ENCODE measurements around the genes ENKUR, GPR158 and APBB1IP.

- PRO-cap, result no peak
These were observed 228.8 kb downstream of the ARHGAP21 start for GRCh38 chr10:24494789-24495417.

DNA sequence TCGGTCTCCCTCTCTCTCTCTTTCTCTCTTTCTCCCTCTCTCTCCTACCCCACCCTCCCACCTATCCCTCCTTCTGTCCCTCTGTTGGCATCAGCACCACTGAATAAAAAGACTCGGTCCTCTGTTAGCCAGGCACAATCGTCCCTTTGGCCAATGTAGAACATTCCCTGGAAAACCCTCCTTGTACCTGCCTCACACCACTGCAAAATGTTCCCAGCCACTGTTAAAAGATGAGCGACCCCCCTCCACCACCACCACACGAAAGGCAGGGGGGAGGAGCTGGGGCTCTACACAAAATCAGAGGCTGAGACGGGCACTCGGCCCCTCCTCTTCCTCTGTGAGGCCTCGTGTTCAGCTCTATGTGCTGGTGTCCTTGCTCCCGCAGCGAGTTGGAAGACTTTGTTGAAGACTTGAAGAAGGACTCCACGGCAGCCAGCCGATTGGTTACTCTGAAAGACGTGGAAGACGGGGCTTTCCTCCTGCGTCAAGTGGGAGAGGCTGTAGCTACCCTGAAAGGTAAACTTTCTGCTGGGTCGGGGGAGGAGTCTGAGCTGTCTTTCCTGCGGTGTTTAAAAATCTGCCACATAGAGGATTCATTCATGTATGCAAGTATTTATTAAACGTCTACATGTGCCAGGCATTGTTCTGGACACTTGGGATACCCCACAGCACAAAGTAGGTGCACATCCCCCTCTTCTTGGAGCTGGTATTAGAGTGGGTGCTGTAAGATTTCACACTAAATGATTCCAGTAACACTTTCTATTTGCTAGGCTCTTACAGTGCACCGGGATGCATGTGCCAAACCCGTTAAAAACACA is 203.7 kb downstream of the ARHGAP21 start:
- PRO-cap, result no peak

DNA sequence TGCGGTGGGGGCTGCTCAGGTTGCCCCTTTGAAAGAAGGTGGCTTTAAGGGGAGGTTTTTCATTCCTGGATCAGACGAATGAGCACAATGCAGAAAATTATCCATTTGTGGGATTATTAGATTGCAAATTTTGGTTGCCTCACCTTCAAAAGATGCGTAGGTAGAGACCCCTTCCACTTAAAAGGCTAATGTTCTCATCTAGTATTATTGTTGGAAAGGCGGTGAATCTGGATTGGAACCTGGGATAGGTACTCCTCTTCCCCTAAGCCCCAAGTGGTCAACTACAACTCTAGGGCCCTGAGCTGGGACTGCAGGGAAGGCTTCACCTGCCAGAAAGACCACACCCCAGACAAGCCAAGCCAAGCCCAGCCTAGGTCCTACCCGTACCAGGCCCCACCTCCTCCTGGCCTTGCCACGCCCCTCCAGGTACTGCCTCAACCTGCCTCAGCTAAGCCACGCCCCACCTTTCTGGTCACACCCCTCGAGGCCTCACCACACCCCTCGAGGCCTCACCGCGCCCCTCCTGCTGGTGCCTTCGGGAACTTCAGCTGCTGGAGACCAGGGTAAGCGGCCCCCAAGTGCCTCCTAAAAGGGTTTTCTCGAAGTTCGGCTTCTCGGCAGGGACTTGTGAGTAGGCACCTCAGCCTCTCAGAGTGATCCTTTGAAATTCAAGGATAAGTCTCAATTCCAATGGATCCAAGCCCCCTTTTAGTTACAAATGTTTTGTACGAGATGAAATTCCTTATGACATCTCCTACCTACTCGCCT is 171.4 kb downstream of the ARHGAP21 start:
- PRO-cap, result no peak

DNA sequence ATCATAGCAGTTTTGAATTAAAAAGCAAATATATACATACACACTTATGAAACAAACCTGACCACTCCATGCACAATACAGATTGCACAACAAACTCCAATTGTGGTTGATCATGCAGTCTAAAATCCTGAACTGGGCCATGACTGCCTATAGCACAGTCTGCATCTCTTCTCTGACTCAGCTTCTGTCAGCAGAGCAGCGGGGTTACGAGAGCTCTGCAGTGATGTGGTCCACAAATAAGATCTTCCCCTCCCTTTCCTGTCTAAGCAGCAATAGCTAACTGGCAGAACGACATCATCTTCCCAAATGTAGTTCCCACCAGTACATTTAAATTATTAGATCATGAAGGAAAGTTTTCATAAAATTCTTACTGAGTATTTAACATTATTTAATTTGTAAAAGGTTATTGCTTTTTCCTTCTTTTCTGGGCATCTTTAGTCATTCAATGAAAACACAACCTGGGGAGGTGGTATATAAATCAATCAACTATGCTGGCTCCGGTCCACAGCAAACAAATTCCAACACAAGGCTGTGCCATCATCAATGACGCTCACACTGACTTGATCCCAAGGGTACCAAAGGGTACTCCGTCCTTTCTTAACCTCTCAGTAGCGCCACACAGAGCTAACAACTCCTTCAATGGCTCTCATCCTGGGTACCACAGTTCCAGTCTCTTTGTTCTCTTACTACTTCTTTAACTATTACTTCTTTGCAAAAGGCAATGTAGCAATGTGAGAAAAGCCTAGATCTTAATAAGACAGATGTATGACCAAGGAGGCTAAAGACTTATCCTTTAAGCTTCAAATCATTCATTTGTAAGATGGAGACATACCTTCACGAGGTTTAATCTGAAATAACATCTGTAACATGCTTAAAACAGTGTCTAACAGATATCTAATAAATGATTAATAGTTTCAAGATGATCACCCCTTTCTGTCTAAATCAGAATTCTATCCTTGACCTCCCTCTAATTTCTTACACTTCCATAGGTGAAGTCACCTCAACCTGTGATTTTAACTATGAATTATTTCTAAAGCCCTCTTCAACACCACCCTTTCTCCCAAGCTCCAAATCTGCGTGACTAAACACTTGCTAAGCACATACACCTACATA is 16.9 kb downstream of the ARHGAP21 start:
- PRO-cap, result no peak

GRCh38 chr10:25015838-25016807 is at the start of gene ENKUR:
Gene ENKUR, minus strand, starts transcription at chr10:25016158.
- PRO-cap, result no peak

DNA sequence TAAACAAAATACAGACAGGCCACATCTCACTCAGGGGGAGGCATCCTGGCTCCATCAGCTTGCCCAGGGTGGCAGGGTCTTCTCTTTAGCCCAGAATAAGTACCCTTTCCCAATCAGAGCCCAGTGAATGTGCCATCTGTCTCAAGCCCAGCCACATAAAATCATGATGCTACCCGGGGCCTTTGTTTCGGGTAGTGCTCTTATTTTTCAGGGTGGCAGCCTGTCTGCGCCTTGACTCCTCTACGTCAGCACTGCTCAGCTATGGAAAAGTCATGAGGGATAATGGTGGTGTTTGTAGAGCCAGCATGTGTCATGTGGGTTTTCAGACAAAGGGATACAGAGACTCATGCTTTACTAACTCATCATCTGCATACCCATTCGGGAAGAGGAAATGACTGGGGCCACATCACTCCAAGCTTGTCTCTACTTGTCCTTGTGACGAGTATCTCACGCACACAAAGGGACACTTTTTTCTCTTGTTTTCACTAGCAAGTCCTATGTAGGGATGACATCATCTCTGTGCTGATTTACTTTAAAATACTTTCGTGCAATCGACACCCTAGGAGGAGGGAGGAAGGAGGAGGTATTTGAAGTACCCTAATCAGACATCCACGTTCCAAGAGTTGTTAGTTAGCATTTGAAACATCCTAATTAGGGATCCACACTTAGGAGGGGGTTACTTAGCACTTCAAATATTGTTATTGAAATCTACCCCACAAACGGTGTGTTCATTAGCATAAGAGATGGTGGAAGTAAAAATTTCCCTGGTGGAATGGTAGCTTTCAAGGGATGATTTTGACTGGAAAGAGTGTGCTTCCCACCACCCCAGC is 51.8 kb downstream of the THNSL1 start:
- PRO-cap, result no peak

DNA sequence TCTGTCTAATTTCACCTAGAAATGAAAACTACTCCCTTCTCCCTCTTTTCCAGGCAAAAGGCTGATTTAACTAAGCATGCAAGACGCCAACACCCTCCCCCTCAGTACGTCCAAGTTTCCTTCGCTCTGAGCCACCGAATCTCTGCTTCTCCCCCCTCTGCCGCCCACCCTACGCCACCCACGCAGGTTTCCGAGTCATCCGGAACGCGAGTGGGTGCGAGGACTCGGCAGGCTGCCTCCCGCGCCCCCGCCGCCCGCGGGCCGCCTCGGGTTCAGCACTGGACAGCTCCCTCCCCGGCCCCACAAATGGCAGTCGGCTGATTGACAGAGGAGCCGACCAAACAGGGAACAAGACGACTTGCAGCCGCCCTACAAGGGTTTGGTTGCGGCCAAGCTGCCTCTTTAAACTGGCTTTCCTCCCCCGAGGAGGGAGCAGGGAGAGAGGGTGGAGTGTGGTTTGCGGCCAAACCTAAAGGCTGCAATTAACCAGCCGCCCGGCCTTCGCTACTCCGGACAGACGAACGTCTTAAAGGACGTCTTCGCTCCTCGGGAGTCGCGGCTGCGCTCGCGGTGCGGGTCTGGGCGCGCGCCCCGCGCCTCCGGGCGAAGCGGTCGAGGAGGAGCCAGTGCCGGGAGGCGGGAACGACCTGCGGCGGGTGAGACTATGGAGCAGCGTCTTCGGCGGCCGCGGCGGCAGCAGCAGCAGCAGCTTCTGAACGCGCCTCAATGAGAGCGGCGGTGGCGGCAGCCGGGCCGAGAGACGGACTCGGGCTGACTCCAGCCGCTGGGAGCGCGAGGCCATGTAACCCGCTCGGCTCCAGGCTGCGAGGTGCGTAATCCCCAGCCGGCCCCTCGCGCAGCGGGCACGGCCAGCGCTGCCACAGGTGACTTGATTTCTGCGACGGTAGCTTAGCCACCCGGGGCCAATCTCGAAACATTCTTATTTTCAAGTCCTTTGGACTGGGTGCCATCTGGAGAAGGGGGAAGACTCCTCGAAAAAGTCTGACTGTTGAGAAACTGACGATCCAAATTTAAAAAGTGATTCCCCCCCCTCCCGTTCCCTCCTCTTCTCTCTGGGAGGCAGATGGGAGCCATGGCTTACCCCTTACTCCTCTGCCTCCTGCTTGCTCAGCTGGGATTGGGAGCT is at the start of gene GPR158:
TSS of gene GPR158 (plus strand) at position 665 of the 1,147 bp plus-strand sequence.
- PRO-cap, result no peak

DNA sequence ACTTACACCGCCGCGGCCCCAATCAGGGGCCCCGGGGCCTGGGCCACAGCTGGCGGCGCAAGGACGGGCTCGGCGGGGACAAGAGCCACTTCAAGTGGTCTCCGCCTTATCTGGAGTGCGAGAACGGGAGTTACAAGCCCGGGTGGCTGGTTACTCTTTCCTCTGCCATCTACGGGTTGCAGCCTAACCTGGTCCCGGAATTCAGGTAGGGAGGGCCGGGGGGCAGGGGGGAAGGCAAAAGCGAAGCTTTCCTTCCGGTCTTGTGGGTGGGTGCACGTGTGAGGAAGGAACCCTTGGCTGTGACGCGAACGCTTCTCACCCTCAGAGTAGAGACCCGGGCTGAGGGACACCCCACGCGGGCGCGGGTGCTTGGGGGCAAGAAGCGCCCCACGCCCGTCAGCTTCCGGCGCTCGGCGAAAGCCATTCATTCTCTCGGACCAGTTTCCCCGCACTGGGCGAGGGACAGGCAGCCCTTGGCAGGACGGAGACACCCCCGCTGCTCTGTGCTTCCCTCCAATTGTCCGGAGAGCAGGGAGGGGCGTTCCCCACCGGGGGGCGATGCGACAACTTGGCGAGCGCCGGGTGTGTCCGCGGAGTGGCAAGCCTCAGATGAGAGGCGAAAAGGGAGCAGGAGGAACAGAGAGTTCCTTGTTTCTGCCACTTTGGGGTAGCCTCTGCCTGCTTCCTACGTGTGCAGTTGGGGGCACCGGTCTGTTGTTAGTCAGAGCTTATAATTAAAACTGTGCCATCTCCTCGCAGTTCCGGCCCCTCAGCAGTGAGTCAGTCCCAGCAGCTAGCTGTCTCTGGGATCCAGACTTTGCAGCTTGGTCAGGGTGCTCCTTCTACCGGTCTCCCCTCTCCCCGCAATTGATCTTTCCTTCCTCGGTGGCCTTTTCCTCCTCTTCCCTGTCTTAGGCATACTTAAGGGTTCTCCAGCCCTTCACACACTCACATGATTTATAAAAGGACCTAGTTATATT is 1.6 kb downstream of the GPR158 start:
- PRO-cap, result no peak

GRCh38 chr10:26407344-26407846 is 30.7 kb upstream of the APBB1IP start:
- PRO-cap, result no peak

- PRO-cap, result bidirectional peak, plus-strand start at chr10:26438203, minus-strand start at chr10:26438066
These were observed at the start of gene APBB1IP for GRCh38 chr10:26437380-26438501. Gene APBB1IP, plus strand, starts transcription at chr10:26438341.

- PRO-cap, result no peak
These were observed 10.5 kb downstream of the APBB1IP start for GRCh38 chr10:26448621-26449064.

GRCh38 chr10:26457091-26457422 is 18.9 kb downstream of the APBB1IP start:
- PRO-cap, result no peak

DNA sequence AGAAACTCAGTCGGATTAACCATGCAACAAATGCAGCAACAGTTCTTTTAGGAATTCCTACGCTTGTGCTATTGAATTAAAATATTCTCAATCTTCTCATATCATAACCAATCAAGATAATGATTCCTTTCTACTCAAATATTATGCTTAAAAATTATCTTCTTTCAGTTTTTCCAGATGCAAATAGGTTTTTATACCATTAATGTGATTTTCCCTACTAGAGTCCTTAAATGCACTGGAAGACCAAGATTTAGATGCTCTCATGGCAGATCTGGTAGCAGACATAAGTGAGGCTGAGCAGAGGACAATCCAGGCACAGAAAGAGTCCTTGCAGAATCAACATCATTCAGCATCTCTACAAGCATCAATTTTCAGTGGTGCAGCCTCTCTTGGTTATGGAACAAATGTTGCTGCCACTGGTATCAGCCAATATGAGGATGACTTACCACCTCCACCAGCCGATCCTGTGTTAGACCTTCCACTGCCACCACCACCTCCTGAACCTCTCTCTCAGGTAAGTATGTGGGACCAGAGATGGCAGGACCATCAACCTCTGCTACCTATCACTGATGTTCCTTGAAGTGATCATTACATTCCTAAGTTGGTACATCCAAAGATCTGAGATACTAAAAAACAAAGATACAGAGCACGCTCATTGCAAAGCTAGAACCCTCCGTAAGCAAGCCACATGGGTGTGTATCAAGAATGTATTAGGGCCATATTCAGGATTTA is 62.6 kb downstream of the APBB1IP start:
- PRO-cap, result no peak

DNA sequence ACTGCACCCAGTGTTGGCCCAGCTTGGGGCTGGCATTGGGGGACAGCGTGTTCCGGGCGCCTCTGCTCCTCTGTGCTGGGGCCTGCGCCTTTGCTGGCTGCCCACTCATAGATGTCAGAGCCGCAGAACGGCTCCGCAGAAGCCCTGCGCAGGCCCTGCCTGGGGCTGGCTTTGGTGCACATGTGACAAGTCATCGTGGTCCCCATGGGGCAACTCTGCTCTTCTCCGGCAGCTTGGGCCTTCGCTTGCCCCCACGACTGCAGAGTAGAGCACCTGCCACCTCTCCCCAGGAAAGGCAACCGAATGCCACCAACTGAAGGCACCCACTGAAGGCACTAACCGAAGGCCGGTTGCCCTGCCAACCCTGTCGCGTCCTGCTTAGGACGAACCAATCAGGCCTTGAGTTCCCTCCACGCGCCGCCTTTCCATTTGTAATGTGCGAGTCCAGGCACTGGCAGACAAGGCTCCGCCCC is 85.6 kb upstream of the ABI1 start:
- PRO-cap, result no peak

GRCh38 chr10:27120328-27120790 is 20.1 kb upstream of the ANKRD26 start:
- PRO-cap, result no peak

GRCh38 chr10:27154186-27154274 is 154 bp downstream of the YME1L1 start:
- PRO-cap, result no peak

GRCh38 chr10:27319522-27320539 is 79.2 kb upstream of the ACBD5 start:
- PRO-cap, result no peak

DNA sequence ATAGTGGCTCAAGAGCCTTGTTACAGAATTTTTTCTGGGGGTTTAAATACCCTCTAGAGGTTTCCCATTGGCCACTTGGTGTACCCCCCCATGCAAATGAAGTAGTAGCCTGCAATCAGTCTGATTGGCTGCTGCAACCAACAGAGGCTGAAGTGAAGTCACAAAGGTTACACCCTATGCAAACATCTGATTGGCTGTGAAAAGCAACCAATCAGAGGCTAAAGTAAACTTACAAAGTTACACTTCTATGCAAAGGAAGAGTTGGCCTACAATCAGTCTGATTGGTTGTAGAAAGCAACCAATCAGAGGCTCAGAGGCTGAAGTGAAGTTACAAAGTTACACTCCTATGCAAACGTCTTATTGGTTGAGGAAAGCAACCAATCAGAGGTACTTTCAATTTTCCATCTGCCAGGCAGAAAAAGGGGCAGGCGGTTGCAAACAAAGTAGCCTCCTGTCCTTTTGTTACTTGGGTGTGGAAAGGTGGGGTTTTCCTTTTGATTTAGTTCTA is 103.1 kb upstream of the WAC start:
- PRO-cap, result no peak

DNA sequence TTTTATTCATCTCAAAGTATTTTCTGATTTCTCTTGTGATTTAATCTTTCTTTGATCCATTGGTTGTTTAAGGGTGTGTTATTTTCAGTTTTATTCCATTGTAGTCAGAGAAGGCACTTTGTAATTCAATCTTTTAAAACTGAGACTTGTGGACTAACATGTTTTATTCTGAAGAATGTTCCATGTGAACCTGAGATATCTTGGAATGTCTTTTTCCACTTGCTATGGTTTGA is 14.5 kb upstream of the WAC start:
- PRO-cap, result no peak

DNA sequence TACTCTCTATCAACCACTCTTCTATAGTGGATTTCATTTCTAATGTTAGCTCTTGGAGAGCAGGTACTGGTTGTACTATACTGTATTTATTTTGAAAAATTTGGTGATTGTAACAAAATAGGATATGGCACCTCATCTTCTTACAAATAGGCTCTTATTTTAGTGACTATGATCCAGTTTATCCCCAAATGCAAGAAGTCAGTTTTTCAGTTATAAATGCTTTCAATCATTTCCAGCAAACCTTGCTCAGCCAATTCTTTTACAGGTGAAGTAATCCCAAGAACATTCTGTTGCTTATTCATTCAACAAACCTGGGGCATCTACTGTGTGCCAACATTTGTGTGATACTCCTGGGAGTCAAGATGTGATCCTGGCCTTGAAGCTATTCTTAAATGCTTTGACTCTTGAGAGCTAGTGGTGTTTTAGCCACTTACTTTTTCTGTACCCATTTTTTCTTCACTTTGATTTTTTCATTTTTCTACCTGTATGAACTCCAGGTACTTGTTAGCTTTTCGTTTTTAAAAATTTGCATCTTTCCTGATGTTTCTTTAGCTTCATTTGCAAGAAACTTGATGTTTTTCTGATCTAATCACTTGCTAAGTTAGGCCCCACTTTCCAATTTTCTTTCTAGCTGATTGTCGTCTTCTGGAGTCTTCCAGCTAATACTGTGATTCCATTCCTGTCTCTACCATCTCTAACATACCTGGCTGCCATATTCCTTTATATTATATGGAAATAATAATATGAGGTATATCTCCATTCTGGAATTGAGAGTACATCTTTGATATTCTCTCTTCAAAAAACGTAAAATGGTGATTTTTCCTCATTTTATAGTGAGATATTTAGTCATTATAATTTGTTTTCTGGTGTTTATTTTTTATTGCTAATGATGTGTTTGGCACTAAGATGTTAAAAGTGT is 4.7 kb downstream of the WAC start:
- PRO-cap, result no peak

Measured in neutrophil (primary cell).